Aortic smooth muscle cell (primary cell): ENCODE measurements around a stretch of chr9.

- RRBS = 83% methylated on average over 17 of the region's 36 CpGs
Observed at GRCh38 chr9:133788959-133789855, 51.1 kb upstream of the SARDH start.

- RRBS = no CpG with 5 or more reads among the region's 17 CpGs
Observed at GRCh38 chr9:133791547-133792264, 53.6 kb upstream of the SARDH start.

DNA sequence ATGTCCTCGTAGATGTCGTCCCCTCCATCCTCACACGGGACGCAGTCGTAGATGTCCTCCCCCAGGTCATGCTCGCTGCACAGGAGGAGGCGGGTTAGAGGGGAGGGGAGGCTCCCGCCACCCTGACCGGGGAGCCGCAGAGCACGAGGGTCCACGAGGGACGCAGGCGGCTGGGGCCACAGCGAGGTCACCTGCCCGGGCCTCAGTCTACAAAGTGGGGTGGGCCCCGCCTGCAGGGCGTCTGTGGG lies 73.9 kb upstream of the SARDH start:
- RRBS = 96% methylated on average over 8 of the region's 18 CpGs

DNA sequence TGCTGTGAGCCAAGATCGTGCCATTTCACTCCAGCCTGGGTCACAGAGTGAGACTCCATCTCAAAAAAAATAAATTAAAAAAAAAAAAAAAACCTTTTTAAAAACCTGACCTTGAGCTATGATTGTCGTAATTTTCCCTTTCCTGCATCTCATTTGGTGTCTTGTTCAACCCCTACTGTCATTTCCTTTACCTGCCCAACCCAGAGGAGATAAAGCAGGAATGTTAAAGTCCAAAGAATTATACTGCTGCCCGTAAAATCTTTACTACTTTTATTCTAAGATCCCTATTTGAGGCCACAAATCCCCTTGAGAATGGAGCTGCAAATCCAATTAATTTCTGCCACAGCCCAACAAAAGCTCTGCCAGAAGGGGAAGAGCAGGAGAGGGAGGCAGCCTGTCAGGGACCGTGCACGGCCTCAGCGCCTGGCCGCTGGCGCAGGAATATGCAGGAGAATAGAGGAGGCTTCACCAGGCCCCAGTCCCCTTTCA lies 99.5 kb upstream of the SARDH start:
- RRBS = no CpG with 5 or more reads among the region's 8 CpGs

GRCh38 chr9:133963234-133963601 lies 28.9 kb downstream of the VAV2 start:
- RRBS = no CpG with 5 or more reads among the region's 10 CpGs

GRCh38 chr9:134041553-134042005 lies 16.3 kb downstream of the BRD3OS start:
- RRBS = no CpG with 5 or more reads among the region's 23 CpGs

DNA sequence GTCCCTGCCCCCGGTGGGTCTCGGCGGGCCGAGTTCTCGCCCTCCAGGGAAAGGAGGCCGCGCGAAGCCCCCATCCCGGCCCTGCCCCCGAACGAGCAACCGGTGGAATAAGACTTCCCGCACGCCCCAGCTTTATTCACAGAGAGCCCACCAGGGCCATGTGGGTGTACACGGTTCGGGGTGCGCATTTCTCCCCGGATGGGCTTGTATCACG lies 1.0 kb downstream of the BRD3 start:
- RRBS = 2% methylated on average over 16 of the region's 19 CpGs

DNA sequence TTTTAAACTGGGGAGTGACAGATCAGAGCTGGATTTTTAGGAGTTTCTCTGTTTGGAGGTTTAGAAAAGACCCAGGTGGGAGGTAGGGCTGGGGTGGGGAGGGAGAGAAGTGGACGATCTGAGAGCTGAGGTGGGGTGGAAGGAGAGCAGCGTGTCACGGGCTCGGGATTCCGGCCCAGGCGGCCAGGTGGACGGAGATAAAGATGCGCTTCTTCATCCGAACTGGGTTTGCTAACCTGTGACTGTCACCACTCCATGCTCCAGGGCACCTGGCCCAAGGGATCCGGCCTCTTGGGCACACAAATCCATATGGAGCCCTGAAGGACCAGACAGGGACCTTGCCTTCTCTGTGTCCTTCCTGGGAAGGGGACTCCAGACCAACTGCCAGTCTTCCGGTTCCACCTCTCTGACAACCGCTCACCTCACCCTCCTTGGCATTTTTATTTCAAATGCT lies 1.2 kb upstream of the WDR5 start:
- RRBS = 88% methylated on average over 5 of the region's 12 CpGs

GRCh38 chr9:134157899-134158527 lies 22.1 kb downstream of the WDR5 start:
- RRBS = 87% methylated on average over 3 of the region's 22 CpGs

GRCh38 chr9:134164450-134165494 lies 28.9 kb downstream of the WDR5 start:
- RRBS = 1% methylated on average over 38 of the region's 91 CpGs

- RRBS = no CpG with 5 or more reads among the region's 14 CpGs
Observed at GRCh38 chr9:134221171-134221698, 85.4 kb downstream of the WDR5 start.

GRCh38 chr9:134294195-134294796 lies 32.0 kb upstream of the RXRA start:
- RRBS = 21% methylated on average over 13 of the region's 32 CpGs

- RRBS = 85% methylated on average over 6 of the region's 24 CpGs
Observed at GRCh38 chr9:134323649-134324300, 2.5 kb upstream of the RXRA start.

- RRBS = no CpG with 5 or more reads among the region's 28 CpGs
Observed at GRCh38 chr9:134372547-134373478, 46.6 kb downstream of the RXRA start.

GRCh38 chr9:134374341-134374973 lies 48.2 kb downstream of the RXRA start:
- RRBS = no CpG with 5 or more reads among the region's 20 CpGs

DNA sequence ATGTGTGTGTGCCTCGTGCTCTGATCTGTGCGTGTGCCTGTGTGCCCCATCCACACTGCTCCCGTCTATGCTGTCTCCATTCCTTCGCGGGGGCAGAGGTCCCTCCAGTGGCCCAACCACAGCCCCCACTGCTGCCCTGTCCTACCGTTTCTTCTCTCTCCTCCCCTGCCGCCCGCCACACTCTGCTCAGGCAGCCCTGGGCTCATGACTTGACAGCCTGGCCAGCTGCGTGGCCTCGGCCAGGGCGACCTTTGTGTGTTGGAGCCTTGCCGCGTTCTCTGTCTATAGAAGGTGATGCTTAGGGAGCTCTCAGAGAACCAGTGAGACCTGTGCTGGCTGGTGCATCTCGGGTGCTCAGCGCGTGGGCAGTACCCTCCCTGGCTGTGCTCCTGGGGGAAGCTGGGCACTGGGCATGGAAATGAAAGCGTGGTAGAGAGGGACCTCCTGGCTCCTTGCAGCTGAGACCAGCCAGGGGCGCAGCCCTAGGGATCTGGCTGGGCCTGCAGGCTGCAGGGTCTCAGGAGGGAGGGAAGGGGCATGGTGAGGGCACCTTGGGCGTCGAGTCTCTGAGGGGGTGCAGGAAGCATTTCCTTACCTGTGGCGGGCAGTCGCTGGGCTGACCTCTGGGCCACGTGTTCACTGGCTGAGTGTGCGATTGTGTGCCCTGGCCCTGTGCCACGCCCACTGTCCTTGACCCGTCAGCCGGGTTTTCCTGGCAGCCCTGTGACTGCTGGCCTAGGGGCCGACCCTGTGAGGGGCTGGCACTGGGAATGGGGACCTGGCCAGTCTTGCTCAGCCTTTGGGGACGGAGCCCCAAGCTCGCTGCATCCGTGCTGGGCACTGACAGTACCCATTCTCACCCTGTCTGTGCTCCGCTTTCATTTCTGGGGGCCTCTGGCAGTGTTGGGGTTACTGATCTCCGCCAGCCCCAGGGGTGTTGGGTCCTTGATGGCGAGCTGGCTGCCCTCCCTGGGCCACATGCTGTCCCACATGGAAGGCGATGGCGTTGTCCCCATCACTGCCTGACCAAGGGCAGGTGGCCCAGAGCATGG lies 50.4 kb downstream of the RXRA start:
- RRBS = no CpG with 5 or more reads among the region's 36 CpGs

- RRBS = 97% methylated on average over 1 of the region's 23 CpGs
Observed at GRCh38 chr9:134391748-134392333, 65.6 kb downstream of the RXRA start.

GRCh38 chr9:134396163-134396844 lies 70.0 kb downstream of the RXRA start:
- RRBS = 67% methylated on average over 9 of the region's 25 CpGs

DNA sequence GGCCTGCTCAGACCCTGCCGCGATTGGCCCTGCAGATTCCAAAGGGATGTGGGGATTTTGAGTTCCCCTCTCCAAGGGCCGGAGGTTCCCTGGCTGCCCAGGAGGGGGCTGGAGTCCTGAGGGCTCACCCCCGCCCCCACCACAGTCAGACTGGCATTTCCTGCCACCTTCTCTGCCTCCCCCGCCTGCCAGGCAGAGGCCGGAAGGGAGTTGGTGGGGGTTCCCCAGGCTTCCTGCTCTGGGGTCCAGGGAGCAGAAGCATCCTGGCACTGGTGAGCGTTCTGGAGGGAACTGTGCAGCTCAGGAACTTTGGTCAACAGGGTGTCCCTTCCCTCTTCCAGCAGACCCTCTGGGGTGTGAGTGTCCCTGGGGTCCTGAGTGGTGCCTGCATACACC lies 70.6 kb downstream of the RXRA start:
- RRBS = 100% methylated on average over 1 of the region's 7 CpGs

GRCh38 chr9:134407764-134408786 lies 81.8 kb downstream of the RXRA start:
- RRBS = no CpG with 5 or more reads among the region's 32 CpGs